ENCODE results near the gene TAS2R1.

GRCh38 chr5:5463874-5464273, 41.4 kb downstream of the ICE1 start:
- PRO-cap, result no peak

GRCh38 chr5:5494810-5495149, 72.3 kb downstream of the ICE1 start:
- PRO-cap, result no peak

DNA sequence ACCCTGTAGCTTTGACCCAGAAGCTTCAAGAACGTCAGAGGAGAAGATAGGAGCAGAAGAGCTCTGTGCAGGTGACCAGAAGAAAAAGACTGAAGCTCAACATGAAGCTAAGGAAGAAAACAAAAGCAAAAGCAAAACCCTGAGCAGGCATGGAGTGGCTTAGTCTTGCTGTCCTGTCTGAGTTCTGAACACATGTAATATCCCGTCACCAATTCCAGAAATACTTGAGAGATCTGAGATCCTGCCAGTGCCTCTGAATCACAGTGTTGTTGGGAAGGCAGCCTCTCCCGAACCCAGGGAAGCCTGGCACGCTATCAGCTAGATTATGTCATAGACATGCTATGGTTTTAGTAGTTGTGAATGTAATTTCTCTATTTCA, 235.7 kb downstream of the ICE1 start:
- PRO-cap, result no peak

DNA sequence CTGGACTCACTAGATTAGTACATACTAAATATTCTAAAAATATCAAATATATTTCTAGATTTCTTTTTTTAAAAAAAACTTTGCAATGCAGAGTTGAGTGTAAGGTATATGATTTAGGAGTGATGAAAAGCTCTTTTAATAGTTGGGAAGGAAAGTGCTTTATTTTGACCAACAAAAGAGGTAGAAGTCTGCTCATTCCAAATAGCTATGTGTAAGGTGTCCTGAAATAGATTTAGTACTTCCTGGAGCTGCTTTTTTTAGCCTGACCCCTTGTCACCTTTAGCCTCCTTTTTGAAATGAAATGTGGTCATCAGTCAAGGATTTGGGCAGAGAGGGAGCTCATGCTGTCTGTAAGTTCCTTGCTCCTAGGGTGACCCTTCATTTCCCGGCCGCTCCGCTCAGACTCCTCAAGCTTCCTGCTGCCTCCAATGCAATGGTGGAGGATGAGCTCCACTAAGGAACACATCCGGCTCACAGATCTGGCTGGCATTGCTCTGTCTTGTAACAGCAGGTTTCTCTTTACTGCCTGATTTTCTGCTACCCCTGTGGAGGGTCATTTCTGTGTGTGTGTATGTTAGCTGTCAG, 265.6 kb downstream of the ICE1 start:
- PRO-cap, result no peak

- PRO-cap, result no peak
These were observed 6.9 kb downstream of the UBE2QL1 start for GRCh38 chr5:6455416-6456042.

DNA sequence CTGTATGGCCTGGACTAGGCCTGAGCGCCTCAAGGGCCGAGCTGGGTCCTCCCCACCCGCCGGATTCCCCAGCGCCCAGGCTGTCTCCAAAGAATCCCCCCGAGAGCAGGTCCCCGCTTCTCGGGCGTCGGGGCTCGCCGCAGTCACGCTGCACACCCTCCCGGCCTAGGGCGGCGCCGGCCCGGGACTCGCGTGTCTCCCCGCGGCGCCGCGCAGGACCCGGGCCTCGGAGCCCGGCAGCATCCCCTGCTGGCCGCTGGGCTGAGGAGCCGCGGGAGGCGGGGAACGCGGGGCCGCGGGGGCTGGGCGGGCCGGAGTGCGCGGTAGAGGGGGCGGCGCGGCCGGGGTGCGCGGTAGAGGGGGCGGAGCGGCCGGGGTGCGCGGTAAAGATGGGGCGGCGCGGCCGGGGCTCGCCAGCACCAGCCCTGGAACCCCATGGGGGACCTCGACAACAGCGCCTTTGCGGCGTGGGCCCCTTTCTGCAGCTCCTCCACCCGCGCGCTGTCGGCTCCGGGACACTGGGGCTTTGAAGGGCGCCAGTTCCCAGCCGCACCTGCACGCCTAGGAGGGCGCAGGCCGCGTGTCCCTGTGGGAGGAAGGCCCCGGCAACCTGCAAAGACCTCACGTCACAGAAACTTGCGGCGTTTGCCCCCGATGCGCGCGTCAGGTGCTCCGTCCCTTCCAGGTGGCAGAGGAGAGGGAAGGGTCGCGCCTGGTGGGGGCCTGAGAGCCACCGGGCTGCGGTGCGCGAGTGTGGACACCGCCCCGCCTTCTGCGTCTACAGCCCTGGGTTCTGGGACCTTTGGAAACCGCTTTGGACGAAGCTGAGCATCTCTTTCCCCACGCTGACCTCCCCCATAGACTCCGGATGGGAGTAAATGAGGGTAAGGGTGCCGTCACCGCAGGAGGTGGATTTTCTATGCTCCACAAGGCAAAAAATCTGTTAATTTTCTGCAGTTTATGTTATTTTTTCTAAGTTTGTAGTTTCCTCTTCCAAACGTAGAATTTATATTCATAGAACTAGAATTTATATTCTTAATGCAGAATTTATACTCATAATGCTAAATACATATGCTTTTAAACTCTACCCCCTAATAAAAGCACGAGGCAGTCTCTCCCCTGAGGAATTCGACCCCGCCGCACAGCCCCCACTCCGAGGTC, 49.5 kb downstream of the NSUN2 start:
- PRO-cap, result no peak

- PRO-cap, result no peak
These were observed 29.2 kb downstream of the NSUN2 start for GRCh38 chr5:6603663-6604068.

GRCh38 chr5:6656355-6656878, 23.2 kb downstream of the SRD5A1 start:
- PRO-cap, result no peak

DNA sequence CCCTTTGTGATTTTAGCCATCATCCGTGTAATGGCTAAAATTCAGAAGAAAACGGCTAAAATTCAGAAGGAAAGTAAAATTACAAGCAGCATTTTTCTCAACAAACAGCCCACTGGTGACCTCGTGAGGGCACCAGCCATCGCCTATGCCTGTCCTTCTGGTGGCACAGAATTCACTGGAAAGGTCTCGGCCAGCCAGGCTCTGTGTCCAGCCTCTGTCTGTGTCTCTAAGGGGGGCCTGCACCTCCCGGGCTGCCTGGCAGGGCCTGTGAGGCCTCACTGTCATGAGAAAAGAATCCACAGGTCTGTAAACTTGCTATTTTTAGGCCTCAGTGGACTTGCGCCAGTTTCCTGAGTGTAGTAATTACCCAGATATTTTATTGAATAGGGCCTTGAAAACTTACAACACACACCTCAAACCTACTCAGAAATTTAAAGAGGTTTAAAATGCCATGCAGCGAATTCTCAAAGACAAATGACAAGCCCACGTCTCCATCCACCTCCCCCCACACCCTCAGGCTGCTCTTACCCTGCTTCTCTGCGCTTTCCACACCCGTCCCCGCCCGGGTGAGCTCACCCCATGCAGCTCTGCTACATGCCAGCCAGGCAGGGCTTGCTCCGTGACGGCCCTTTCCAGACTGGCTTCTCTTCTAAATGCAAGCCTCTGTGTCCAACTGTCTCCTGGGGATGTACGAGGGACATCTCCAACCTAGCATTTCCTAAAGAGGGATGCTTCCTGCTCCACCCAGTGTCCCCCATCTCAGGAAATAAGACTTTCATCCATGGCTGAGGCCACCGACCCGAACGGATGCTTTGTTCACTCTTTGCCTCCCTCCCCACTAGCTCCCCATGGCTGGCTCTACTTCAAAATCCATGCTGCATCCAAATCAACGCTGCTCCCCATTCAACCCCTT, 8.8 kb upstream of the TENT4A start:
- PRO-cap, result no peak

DNA sequence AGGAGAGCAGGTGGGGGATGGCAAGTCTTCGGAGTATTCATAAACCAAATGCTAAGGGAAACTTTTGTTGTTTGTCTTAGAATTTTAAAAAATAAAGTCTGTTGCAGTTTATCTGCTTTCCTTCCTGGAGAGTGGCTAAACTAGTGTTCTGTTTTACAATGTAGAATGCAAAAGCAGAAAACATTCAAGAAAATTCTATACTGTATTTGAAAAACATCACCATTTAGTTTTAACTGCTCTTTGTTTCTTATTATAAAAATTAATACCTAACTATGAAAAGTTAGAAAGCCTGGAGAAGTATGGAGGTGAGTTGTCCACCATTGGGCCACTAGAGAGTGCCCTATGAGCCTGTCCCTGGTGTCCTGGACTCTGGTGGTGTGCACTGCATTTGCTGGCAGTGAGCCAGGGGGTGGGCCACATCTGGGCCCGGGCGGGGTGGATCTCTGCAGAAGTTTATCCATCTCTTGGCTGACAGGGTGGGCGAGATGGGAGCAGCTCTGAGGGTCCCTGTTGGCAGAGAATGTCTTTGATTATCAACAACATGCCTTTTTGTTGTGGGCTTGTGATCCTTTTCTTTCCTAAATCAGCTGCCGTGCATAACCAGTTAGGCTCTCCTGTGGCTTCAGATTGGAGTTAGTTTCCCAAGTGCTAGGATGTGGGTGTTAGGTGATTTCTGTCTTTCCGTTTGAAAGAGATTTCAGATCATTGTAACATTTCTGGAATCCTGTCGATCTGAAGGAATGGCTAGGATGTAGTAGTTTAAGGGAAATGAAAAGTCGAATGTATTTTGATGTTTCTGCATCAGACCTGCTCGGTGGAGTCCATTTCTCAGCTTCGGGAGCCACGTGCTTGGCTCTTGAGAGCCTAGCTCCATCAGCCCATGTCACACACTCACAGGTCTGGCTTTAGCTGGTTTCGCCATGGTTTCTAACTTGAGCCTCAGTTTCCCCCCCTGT, 8.3 kb downstream of the TENT4A start:
- PRO-cap, result no peak

GRCh38 chr5:6759293-6759916, 46.2 kb downstream of the TENT4A start:
- PRO-cap, result no peak

- PRO-cap, result no peak
These were observed 225.1 kb upstream of the ADCY2 start for GRCh38 chr5:7170885-7171252.

DNA sequence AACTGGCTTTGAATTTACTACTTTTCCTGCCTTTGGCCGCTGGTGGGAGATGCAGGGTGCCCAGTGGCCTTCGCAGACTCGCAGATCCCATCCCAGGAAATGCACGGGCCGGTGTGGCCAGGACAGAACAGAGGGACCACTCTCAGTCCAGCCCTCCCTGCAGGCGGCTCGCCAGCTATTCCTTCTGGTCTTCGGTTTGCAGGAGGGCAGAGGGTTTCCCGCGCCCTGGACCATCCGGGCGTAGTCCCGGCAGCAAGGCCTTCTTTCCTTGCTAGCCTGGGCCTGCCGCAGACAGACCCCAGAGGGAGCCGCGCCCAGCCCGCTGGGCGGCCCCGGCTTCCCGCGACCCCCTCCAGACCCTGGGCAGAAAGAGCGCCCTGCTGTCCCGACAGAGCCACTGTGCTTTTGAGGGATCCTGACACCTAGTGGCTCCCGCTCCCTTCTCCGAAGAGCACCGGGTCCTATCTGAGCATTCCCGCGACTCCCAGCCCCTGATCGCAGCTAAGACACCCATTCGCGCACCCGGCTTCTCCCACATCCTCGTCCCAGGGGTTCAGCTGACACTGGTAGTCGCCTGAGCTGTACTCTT, 1.2 kb downstream of the CFAP90 start:
- PRO-cap, result no peak

DNA sequence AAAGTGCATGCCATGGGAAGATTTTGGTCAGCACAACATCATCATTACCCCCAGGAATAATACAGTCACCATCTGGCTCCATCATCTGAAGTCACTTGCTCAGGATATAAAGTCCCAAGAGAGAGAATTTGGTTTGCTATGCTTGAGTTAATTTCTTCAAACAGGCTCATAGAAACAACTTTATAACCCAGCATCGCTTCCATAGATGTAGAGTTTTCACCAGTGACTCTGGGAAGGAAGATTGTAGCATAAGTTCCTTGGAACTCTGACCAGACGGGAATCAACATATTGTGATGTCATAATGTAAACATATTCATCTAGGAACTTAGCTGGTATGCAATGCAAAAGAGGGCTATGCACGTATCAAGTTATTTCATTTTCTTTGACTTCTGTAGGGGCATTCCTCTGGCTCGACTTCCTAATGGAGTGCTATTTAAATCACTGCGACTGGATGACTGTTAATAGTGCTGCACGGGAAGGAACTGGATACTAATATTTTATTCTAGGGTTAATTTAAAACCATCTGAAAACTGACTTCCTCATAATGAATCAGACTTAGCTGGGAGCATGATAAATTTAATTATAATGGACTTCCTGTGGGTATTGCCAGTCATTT, 145.2 kb downstream of the MTRR start:
- PRO-cap, result no peak

DNA sequence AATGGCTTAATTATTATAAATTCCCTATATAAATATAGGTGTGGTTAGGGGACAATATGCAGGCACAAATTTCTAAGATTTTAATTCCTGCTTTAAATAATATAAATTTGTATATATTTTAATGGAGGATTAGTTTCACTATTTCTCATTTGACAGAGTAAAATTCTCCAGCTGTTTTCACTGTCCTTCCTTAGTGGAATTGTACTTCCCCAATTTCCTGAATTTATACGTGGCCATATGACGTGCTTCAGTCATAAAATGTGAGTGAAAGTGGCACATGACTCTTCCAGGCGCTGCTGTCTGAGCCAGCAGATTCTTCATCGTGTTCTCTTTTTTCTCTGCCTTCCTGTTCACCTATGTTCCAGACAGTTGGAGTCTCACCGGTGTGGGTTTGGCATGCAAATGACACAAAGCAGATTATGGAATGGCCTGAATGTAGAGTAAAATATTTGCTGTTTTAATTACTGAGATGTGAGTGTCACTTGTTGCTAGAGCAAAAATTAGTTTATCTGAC, 684.1 kb downstream of the SEMA5A start:
- PRO-cap, result no peak

GRCh38 chr5:9060540-9060862, 485.4 kb downstream of the SEMA5A start:
- PRO-cap, result no peak

DNA sequence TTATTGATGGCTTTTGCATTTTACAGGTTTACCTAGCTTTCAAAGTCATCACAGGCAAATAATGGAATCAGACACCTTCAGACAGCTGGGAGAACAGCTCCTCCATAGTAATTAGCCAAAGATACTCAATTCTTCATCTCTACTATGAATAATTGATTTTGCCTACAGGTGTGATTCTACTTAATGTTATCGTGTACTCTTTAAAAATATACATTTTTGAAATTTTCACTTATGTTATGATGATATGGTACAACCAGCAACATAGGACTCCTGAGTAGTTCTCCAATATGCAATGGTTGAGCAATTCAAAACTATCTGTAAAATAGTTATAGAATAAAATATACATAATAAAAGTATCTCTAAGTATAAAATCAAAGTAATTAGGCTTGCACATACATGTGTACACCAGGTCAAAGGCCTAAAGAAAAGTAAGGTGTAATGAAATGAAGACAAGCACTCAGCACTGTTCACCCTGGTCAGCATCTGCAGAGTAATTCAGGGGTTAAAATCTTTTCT, at the start of gene TAS2R1:
Gene TAS2R1, minus strand, starts transcription at position 94 of the 516 bp plus-strand sequence.
- PRO-cap, result no peak

GRCh38 chr5:10118191-10118526, 131.5 kb downstream of the ATPSCKMT start:
- PRO-cap, result no peak

GRCh38 chr5:10310037-10310826, 2.5 kb upstream of the CMBL start:
- PRO-cap, result no peak

GRCh38 chr5:10319195-10319746, 11.6 kb upstream of the CMBL start:
- PRO-cap, result no peak